ENCODE measurements around a stretch of chr22.

GRCh38 chr22:43187179-43188030 lies 471 bp upstream of the TTLL12 start:
- PRO-cap: bidirectional peak, plus-strand start at chr22:43187763, minus-strand start at chr22:43187573
- RAMPAGE, long total RNA: no peak
- RRBS: no CpG with 5 or more reads among the region's 84 CpGs

DNA sequence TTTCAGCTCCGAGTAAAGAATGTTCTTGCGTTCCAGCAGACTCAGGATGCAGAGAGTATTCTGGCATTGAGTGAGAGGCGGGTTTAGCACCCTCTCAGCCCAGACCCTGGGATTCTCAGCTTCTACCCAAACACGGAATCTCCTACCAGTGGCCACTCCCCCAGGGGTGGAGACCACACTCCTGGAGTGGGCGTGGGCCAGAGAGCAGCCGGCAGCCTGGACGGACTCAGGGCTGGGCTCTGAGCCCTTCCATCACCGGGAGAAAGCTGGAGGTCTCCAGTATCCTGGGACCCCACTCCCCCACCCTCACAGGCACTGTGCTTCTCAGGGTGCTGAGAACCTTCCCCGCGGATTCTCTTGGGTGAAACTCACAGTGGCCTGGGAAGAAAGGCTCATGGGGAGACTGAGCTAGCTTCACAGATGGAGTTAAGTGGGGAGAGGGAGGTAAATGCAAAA lies 26.2 kb upstream of the TTLL12 start:
- PRO-cap: no peak
- RAMPAGE, long total RNA: no peak
- RRBS: 26% methylated on average over 3 of the region's 10 CpGs

DNA sequence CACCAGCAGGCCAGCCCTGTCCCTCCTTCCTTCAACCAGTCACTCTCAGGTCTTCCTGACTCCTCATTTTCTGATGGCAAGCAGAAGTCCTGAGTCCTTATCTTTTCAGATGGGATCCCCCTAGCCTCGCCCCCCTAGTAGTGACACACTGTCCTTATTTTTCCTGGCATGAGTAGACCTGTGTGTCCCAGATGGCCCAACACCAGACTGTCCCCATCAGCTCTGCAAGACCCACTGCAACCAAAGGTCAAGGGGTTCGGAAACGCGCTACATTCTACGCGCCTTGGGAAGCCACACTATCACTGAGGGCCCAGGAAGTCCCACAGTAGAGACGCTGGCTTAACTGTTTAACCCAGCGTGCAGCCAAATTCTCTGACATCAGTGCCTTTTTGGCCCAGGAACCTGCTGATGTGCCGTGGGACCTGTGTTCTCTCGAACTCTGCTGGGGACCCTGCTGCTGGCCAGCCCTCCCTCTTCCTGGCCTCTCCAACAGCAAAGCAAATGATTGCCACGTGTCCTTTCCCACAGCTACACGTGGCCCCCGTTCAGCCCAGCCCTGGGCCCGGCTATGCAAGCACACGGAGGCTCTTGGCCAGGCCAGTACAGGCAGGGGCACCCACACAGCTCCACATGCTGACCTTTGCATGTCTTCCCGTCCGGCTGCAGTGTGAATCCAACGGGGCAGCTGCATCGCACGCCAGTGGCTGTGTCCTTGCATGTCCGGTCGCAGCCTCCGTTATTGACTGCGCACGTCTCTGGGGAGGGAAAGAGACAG lies 51.5 kb upstream of the TTLL12 start:
- PRO-cap: no peak
- RAMPAGE, long total RNA: no peak
- RRBS: 37% methylated on average over 8 of the region's 25 CpGs

GRCh38 chr22:43290320-43290534 lies 52.9 kb downstream of the SCUBE1 start:
- PRO-cap: no peak
- RAMPAGE, long total RNA: no peak
- RRBS: no CpG with 5 or more reads among the region's 3 CpGs

DNA sequence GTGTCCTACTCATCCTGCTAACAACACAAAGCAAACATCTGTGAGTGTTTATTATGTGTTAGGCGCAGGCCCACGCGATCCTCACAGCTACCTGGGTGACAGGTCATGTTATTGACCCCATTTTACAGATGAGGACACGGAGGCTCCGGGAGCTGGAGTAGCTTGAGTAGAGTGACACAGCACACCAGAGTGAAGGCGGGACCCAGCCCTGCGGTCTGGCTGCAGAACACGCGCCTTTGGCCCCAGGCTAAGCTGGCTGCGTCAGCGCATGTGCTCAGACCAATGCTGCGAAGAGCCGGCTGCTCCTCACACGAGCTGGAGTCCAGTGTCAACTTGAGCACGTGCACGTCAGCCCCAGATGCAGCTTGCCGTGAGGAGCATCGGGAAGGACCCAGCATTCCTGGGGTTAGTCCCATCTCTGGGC lies 50.0 kb downstream of the SCUBE1 start:
- PRO-cap: no peak
- RAMPAGE, long total RNA: no peak
- RRBS: no CpG with 5 or more reads among the region's 18 CpGs

DNA sequence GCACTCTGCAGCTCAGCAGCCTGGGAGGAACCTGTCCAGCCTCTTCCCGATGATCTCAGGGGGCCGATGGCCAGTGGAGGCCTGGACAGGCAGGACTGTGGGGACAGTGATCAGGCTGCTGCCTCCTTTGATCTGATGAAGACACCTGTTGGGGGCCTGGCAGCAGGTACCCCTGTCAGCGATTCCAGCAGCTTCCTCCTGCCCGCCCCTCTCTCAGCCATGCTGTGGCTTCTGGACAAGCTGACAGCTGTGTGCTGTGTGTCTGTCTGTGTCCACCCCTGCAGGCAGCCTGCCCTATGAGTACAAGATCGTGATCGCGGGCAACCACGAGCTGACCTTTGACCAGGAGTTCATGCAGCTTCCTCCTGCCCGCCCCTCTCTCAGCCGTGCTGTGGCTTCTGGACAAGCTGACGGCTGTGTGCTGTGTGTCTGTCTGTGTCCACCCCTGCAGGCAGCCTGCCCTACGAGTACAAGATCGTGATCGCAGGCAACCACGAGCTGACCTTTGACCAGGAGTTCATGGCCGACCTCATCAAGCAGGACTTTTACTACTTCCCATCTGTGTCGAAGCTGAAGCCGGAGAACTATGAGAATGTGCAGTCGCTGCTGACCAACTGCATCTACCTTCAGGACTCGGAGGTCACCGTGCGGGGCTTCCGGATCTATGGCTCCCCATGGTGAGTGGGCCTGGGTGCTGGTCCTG lies 62.6 kb downstream of the MPPED1 start:
- PRO-cap: no peak
- RAMPAGE, long total RNA: no peak
- RRBS: 85% methylated on average over 6 of the region's 23 CpGs

- PRO-cap: no peak
- RAMPAGE, long total RNA: no peak
- RRBS: 27% methylated on average over 7 of the region's 10 CpGs
Observed at GRCh38 chr22:43482165-43482516, 70.3 kb downstream of the MPPED1 start.

GRCh38 chr22:44030731-44031827 lies 7.0 kb downstream of the PARVB start:
- PRO-cap: no peak
- RAMPAGE, long total RNA: no peak
- RRBS: no CpG with 5 or more reads among the region's 29 CpGs

DNA sequence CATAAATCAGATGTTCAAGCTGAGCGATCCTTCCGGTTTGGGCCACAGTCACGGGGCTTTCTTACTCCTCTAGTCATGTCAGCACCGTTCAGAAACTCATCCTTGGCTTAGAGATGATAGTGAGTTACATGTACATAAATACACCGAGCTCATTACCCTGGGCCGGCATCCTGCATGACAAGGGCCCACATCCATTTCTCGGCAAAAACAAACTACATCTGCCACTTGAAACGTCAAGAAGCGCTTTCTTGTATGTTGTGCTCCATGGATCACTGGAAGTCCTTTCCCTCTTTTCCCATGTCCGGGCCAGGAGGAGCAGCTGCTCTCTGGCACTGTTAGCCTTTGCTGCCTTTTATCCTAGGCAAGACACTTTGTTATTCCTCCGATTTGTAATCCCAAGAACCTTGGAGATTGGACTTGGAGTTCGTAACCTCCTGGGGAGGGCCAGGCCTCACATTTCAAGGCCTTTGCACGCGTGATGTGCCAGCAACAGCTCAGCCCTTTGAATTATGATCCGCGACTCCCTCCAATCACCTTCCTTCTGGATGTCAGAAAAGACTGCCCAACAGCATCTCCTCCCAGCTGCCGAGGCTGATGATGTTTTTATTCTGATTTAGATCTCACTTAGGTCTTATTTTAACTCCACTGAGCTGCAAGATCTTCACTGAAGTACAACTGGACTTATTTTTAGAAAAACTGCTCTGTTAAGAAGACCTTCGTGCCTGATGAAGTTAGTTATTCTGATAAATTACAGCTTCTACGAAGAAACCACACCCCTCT lies 62.1 kb downstream of the PARVB start:
- PRO-cap: no peak
- RAMPAGE, long total RNA: no peak
- RRBS: no CpG with 5 or more reads among the region's 19 CpGs

DNA sequence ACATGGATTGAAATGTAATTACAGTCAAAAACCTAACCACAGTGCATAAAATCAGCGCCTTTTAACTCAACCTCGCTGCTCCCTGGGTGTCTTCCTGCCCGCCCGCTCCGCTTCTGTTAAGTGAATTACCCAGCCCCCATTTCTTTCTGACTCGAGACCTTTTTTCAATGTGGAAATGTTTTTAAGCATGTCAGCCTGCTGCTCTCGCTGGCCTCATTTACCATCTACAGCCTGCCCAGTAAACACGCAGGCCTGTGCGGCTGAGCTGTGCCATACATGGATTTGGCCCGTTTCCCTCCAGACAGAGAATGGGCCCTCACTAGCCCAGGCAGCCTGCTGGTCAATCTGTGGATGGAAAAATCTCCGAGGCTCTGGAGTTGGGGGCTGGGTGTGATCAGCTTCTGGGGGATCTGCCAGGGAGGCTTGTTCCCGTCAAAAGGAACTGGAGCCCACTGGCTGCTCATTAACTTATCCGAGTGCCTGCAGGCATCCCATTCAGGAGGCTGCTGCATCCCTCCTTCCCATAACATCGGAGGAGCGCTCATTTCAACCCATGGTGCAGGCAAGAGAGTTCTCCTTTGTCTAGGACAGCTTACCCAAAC lies 32.6 kb upstream of the PARVG start:
- PRO-cap: no peak
- RAMPAGE, long total RNA: no peak
- RRBS: no CpG with 5 or more reads among the region's 15 CpGs

- PRO-cap: no peak
- RAMPAGE, long total RNA: no peak
- RRBS: no CpG with 5 or more reads among the region's 23 CpGs
Observed at GRCh38 chr22:44738279-44738917, 14.0 kb upstream of the ARHGAP8 start.

DNA sequence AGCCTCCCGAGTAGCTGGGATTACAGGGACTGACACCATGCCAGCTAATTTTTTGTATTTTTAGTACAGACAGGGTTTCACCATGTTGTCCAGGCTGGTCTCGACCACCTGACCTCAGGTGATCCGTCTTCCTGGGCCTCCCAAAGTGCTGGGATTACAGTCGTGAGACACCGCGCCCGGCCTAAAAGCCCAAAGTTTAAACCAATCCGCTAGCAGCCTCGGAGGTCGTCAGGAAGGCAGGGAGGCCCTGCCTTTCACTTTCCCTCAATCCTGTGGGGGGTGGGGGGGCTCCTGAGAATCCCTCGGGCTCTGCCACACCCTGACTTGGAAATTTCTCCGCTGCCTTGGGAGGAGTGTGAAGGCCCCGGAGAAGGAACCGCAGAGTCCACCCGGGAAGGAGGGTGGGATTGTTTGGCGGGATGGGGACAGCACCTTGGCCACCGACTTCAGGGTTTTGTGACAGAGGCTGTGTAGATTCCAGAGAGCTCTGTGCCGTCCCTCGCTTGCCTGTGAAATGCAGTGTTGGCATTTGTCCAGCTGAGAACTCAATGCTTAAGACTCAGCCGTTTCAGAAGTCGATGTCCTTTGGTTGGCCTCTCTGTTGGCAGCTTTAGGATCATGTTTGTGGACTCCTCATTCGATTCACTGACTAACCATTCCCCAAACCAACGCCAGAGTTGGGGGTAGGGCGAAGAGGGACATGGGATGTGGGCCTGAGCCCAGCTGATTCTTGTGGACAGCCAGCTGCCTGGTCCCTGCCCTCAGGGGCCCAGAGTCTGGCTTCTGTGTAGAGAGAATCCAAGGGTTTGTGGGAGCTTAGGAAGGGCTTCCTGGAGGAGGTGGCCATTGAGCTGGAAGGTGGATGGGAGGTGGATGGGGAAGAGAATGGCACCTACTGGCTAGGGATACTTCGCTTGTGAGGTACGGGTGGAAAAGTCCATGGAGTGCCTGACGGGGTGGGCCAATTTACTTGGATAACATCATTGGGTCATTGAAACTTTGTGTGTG lies 1.3 kb downstream of the ARHGAP8 start:
- PRO-cap: no peak
- RAMPAGE, long total RNA: no peak
- RRBS: no CpG with 5 or more reads among the region's 27 CpGs

- PRO-cap: no peak
- RAMPAGE, long total RNA: no peak
- RRBS: no CpG with 5 or more reads among the region's 6 CpGs
Observed at GRCh38 chr22:44755456-44755807, 3.1 kb downstream of the ARHGAP8 start.

GRCh38 chr22:45150229-45150810 lies 13.4 kb upstream of the NUP50 start:
- PRO-cap: no peak
- RAMPAGE, long total RNA: no peak
- RRBS: no CpG with 5 or more reads among the region's 2 CpGs

DNA sequence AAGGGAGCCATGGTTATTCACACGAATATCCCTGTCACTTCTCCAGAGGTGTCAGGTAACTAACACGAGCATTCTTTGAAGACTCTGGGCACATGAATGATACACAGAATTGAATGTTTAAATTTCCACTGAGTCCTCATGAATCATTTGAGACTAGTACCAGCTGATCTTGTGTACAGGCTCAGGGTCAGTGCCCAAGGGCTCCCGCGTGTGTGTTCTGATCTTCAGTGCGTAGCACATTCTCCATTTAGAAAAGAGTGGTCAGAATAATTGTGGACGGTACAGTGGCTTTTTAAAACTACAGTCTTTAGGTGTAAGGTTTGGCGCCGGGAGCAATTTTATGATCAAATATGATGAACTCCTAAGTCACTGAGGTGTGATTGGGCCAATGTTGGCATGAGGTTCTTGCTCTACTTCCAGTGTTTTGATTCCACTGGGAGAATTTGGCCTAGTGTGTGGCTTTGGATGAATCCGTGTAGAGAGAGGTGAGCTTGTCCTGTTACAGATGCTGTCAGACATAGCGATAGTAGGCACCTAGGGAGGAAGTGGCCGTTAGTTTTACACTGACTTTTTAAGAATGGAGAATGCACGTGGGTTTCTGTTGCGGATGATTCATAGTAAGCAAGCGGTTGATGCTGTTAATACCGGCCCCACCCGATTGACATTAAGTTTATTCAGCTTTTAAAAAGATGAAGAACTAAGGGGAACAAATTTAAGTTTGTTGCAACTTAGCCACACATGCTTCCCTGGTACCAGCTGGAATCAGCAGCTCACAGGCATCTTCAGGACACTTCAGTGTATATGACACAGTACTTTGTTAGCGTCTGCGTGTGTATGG lies 22.2 kb downstream of the NUP50 start:
- PRO-cap: no peak
- RAMPAGE, long total RNA: no peak
- RRBS: no CpG with 5 or more reads among the region's 18 CpGs

- PRO-cap: no peak
- RAMPAGE, long total RNA: no peak
- RRBS: 97% methylated on average over 5 of the region's 36 CpGs
Observed at GRCh38 chr22:45211855-45212855, 28.5 kb downstream of the KIAA0930 start.

- PRO-cap: no peak
- RAMPAGE, long total RNA: no peak
- RRBS: no CpG with 5 or more reads among the region's 21 CpGs
Observed at GRCh38 chr22:45235904-45236610, 4.6 kb downstream of the KIAA0930 start.

DNA sequence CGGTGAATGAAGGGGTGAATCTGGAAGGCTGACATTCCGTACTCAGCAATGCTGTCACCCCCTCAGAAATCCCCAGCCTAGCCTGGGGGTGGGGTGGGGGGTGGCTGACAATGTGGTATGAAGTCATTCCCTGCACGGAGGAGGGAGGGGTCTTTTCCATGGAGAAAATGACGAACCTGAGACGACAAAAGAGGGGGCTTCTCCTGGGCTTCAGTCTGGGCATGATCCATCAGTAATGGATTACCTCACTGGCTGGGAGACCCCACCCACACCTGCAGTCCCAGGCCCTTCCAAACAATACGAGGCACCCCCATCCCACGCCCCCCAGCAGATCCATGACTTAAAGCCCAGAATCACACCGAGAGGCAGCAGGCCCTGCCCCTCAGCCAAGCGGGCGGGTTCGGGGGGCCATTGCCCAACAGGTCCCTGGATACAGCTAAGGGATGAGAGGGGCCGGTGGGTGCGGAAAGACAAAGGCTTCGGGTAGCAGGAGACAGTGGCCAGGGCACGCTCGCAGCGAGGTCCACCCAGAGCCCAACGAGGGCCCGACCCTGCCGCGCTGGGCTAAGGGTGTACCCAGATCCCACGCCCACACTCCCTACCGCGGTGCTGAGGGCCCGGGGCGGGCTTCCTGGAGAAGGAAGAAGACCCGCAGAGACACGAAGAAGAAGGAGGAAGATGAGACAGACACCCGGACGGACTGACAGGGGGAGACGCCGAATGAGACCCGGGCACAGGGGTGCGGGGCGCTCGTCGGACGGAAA lies 830 bp downstream of the KIAA0930 start:
- PRO-cap: no peak
- RAMPAGE, long total RNA: no peak
- RRBS: 3% methylated on average over 5 of the region's 38 CpGs

DNA sequence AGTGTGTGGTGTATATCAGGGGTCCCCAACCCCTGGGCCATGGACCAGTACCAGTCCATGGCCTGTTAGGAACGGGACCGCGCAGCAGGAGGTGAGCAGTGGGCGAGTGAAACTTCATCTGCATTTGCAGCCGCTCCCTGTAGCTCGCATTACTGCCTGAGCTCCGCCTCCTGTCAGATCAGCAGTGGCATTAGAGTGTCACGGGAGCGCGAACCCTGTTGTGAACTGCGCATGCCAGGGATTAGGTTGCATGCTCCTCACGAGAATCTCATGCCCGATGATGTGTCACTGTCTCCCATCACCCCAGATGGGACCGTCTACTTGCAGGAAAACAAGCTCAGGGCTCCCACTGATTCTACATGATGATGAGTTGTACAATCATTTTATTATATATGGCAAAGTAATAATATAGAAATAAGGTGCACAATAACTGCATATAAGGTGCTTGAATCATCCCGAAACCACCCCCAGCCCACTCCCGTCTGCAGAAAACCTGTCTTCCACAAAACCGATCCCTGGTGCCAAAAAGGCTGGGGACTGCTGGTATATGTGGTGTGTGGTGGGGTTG lies 6.0 kb downstream of the UPK3A start:
- PRO-cap: no peak
- RAMPAGE, long total RNA: no peak
- RRBS: no CpG with 5 or more reads among the region's 17 CpGs

DNA sequence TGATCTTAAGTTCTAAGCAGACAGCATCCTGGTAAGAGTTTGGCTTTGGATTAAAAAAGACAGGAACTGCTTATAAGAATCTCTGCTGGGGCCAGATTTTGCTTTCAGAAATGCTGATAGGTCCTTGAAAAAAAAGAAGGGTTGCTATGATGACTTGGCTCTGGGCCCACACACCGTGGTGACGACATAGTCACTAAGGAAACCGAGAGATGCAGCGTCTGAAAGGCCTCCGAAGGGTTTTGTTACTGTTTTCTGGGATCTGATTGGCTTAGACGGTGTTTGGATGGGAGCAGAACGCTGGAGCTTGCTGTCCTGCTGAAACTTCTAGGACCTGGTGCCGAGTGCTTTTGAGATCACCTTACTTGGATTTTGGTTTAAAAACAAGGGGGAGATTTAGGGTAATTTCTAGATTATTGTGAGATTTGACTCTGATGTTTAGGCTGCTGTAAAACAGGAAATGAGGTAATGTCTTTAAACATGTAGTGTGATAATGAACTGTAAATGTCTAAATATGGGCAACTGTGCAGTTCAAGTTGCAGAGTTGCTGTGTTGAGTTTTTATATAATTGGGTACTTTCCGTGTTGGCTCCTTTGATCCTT lies 8.5 kb downstream of the FAM118A start:
- PRO-cap: no peak
- RAMPAGE, long total RNA: no peak
- RRBS: no CpG with 5 or more reads among the region's 9 CpGs

All from lung (tissue), 4 donors.